Thoracic aorta (tissue), 1 donor: ENCODE measurements around a stretch of chr16.

- RAMPAGE, long total RNA: no peak
Measured at GRCh38 chr16:81449818-81450403, 5.3 kb downstream of the CMIP start.

DNA sequence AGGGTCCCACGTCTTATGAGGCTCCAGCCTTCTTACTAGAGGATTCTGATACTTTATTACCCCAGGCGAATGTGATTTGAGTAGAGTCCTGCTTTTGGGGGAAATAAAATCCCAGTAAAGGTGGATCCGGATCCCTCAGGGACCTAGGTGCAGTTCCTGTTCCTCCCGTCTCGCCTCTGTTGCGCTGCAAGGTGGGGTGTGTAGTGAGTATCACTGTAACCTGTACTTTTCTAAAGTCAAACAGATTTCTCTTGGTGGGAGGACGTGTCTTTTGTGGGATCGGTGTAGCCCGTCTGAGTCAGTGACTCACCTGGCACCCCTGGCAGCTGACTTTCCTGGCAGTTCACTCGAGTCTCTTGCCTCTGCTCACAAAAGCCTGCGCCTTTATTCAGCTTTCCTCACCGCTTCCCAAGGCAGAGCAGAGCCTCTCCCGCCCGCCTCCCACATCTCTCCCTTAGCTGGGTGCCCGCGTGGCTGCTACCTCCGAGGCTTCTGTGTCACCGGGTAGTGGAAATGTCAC, 85.7 kb downstream of the CMIP start:
- RAMPAGE, long total RNA: no peak

GRCh38 chr16:81549629-81549855, 104.9 kb downstream of the CMIP start:
- RAMPAGE, long total RNA: no peak

DNA sequence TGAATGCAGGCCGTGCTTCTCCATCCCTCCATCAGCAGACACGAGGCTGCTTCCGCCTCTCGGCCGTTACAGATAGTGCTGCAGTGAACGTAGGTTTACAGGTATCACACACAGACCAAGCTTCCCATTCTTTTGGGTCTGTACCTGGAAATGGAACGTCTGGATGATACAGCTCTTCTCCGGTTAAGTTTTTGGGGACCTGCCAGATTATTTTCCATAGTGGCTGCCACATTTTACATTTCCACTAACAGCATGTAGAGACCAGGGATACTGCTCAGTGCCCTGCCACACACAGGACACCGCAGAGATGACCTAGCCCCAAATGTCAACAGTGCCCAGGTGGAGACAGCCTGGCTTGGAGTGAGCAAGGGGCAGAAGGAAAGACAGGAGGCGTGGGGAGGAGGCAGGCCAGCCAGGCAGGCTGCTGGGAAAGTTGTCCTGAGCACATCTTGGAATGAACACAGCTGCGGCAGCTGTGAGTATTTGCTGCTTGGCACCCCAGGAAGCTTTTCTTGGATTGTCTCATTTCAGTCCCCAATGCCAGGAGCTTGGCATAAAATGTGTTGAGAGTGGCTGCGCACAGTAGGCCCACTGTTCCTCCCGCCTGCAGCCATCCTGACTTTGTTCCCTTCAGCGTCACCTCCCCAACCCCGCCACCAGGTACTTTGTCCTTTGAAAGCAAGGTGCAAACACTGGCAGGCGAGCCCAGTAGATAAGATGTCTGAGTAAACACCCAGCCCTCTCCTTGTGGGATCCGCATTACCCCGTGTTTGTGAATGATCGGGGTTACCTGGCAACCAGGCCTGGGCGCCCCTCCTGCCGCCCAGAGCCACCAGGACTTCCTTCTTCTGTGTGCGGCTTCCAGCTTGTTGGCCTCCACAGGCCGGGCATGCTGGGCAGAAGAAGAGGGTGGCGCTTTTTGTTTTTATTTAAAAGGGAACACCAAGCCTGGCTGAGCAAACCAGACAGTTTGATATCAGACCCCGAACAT, 113.9 kb downstream of the CMIP start:
- RAMPAGE, long total RNA: no peak

GRCh38 chr16:81611899-81613199, 166.7 kb upstream of the PLCG2 start:
- RAMPAGE, long total RNA: start-site peak on the minus strand at chr16:81612322-81612351, 7 reads

GRCh38 chr16:81618399-81619128, 160.5 kb upstream of the PLCG2 start:
- RAMPAGE, long total RNA: no peak

- RAMPAGE, long total RNA: no peak
Measured at GRCh38 chr16:81625077-81625612, 153.9 kb upstream of the PLCG2 start.

DNA sequence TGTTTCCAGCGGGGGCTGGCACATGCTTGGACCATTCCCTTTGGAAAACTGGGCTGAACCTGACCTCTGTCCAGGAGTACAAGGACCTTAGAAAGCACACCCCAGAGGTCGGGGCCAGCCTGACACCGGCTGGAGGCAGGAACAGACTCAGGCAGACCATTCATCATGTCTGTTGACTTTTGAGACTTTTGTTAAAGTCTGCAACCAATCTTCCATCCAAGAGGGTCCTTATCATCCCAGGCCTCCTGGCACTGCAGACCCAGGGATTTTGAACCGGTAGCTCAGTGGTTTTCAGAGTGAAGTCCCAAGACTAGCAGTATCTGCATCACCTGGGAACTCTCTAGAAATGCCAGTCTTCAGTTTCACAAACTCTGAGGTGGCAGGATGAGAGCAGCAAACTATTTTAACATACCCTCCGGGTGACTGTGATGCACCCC, 145.3 kb upstream of the PLCG2 start:
- RAMPAGE, long total RNA: no peak

- RAMPAGE, long total RNA: no peak
Measured at GRCh38 chr16:81650071-81650828, 128.8 kb upstream of the PLCG2 start.

GRCh38 chr16:81650852-81651535, 128.1 kb upstream of the PLCG2 start:
- RAMPAGE, long total RNA: no peak

- RAMPAGE, long total RNA: no peak
Measured at GRCh38 chr16:81657590-81658792, 121.1 kb upstream of the PLCG2 start.

DNA sequence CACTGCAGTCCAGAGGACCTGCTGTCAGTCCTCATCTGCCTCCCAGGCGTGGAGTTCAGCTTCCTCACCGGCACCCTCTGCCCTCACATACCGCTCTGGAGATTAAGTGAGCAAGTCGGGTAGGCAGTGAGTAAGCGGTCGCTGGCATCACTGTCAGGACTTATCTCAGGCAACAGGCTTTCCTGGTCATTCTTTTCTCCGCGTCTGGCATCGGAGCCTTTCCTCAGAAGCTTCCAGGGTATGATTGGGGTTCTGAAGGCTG, 92.7 kb upstream of the PLCG2 start:
- RAMPAGE, long total RNA: no peak

- RAMPAGE, long total RNA: no peak
Measured at GRCh38 chr16:81706878-81708009, 71.8 kb upstream of the PLCG2 start.

DNA sequence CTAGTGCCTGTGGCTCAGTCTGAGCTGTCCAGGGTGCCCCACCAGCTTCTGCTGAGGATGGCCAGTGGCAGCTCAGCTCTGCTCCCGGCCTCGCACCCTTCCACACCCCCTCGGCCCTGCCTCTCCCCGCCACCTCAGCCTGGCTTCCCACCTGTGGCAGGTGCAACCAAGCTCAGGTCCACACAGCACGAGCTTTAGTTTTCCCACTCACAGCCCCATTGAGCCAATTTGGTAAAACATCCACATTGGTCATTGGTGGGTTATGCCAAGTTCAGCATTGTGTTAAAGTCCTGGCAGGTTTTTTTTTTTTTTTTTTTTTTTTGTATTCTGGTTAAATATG, 26.1 kb upstream of the PLCG2 start:
- RAMPAGE, long total RNA: no peak

- RAMPAGE, long total RNA: no peak
Measured at GRCh38 chr16:81810809-81811468, 31.8 kb downstream of the PLCG2 start.

DNA sequence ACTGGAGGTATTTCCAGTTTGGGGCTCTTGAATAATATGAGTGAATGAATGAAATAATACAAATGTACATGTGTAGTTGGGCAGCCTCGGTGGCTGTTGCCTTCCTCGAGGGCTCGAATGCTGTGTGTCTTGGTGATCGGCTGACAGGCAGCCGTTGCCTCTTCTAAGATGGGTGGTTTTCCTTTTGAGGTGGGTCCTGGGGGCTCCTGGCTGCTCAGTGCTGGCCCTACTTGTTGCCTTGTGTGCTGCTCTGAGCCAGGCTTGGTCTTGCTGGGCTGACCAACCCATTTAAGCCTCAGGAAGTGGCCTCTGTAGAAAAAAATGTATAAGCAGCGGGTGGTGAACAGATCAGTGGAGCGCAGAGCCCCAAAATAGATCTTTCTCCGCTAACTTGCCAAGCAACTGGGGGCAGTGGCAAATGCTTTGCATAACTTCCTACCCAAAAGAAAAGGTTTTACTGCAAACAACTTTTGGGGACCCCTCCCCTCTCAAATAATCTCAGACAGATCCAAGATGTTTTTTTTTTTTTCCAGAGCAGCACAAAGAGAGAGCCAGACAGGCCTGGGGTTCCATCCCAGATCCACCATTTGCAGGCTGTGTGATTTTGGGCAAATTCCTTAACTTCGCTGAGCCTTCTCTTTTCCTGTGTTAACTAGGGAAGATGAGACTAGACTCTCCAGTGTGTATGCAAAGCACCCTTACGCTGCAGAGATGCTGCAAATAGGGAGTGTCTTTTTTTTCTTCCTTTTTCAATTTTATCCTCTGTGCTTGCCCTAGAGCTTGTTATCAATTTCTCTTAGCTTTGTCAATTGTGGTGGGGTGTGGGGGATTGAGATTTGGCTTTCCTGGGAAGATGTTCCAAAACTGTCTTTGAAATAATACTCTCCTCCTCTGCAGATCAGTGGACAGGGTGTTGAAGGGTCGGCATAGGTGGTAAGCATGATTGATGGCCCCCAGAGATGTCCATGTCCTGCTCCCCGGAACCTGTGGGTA, 42.6 kb downstream of the PLCG2 start:
- RAMPAGE, long total RNA: no peak

DNA sequence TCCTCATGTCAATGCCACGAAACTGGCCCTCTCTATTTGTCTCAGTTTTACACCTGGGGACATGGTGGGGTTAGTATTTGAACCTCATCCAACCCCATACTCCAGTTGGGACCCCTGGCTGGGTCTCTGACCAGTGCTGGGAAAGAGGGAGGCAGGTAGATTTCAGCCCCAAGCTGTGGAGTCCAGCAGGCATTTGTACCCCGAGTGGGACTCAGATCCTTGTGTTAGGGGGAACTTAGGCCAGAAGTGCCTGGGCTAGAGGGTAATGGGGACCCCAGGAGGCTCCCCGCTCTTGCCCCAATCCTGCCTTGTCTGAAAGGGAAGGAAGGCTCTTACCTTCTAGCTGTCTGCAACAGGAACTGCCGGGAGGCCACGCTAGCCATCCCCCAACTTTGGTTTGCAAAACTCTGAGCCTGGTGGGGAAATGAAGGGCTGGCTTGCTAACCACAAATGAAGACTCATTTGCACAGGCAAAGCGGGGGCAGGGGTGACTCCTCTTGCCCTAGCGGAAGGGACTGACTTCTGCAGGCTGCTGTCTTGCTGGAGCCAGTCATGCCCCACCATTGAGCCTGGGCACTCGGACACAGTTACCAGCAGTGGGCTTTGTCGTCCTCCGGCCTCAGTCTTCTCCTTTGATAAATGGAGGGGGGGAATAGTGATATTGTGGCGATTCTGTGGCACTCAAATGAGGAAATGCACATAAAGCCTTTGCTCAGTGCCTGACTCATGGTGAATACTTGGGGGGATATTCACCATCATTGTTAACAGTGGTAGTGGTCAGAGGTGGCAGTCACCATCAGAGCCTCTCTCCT, 52.6 kb downstream of the PLCG2 start:
- RAMPAGE, long total RNA: no peak

GRCh38 chr16:81921589-81921905, 89.7 kb downstream of the SDR42E1 start:
- RAMPAGE, long total RNA: no peak

DNA sequence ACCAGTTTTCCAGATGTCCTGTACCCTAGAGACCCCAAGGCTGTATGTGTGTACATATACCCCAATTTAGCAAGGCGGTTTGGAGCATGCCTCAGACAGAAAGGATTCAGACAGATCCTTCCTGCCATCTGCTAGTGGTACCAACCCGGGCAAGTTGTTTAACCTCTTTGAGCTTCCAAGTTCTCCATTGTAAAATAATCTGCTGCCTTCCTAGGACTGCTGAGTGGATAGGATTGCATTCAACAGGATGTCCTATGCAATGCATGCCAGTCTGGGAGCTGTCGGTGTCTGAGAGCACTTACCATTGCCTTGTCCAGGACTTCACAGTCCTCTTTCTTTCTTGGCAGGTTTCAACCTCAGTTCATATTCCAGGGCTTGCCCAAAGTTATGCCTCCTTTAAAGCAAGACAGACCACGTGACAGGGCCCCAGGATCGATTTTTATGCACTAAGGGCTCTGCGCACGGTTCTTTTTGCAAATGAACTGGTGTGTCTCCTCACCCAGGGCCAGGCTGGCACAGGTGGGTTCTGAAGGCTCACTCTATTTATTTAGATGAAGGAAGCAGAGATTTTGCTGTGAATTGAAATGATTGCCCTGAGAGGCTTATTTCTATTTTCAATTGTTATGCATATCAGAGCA, 2.1 kb downstream of the CDH13 start:
- RAMPAGE, long total RNA: no peak

- RAMPAGE, long total RNA: no peak
Measured at GRCh38 chr16:82638166-82638617, 11.4 kb downstream of the CDH13 start.